Retinal pigment epithelial cell (primary cell): Measurements from ENCODE around the genes METTL9, EEF2K and CDR2.

- RRBS, result no CpG with 5 or more reads among the region's 2 CpGs
These were observed 45.2 kb downstream of the REXO5 start for GRCh38 chr16:20851322-20852067.

DNA sequence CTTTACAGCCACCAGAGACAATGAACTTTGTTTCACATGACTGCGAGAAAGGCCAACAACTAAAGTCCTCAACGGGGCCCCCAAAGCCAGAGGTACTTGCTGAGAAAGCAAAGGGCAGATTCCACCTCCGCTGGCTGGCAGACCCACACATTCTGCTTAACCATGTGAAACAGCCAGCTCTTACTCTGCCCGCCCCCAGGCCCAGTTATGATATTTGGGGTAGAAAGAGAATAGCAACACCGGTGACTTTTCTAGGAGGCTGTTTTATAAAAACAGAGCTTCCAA lies 21.4 kb downstream of the DCUN1D3 start:
- RRBS, result no CpG with 5 or more reads among the region's 5 CpGs

- RRBS, result no CpG with 5 or more reads among the region's 8 CpGs
These were observed 2.0 kb downstream of the DCUN1D3 start for GRCh38 chr16:20897977-20898750.

DNA sequence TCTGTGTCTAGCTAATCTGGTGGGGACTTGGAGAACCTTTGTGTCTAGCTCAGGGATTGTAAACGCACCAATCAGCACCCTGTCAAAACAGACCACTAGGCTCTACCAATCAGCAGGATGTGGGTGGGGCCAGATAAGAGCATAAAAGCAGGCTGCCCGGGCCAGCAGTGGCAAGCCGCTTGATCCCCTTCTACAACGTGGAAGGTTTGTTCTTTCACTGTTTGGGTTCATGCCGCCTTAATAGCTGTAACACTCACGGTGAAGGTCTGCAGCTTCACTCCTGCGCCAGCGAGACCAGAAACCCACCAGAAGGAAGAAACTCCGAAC lies 2.7 kb upstream of the DNAH3 start:
- RRBS, result no CpG with 5 or more reads among the region's 9 CpGs

- RRBS, result no CpG with 5 or more reads among the region's 16 CpGs
These were observed 90.3 kb upstream of the METTL9 start for GRCh38 chr16:21508949-21509521.

DNA sequence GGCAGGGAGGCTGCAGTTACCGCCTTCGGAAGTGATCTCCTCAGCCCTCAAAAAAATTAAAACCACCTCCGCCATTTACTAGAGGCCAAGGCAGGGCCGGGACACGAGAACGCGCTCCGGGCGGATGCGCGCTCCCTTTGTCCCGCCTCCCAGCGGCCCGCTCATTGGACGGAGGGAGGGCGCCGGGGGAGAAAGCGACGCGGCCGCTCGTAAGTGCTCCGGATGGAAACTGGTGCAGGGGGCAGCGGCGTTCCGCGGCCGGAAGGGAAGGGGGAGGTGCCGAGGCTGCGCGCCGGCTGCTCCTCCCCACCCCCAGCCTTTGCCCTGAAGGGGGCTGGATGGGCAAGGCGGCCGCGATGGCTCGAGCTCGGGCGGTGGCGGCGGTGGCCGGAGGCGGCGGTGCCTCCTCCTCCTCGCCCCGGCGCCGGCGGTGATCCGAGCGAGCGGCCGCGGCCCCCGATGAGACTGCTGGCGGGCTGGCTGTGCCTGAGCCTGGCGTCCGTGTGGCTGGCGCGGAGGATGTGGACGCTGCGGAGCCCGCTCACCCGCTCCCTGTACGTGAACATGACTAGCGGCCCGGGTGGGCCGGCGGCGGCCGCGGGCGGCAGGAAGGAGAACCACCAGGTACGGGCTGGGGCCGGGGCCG lies at the start of gene METTL9:
TSS of gene METTL9 (plus strand) at position 303 of the 646 bp plus-strand sequence.
- RRBS, result 2% methylated on average over 32 of the region's 75 CpGs

DNA sequence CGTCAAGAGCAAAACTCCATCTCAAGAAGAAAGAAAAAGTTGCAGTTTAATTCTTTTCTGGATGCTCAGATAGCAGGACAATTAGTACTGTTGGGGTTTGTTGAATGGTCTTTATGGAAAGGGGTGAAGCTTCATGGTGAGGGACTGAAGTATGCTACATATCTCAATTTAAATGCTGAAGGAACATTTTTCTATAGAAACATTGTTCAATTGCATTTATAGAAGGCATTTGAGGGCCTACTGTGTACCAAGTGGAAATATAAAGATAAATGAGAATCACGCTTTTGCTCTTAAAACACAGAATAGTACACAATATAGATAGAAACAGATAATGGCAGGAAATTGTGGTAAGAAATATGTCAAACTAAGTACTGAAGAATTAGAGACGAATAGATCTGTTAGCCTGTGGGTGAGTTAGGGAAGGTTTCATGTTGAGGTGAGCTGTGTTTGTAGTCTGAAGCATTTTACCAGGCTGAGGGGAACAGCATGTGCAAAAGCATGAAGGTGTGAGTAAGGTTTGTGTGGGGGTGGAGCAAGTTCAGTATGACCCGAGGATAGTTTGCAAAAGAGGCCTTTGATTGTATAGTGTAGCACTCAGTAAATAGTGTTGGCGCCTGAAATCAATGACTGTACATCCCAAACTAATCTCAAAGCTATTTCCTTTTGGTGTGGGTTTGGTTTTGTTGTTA lies 14.0 kb downstream of the IGSF6 start:
- RRBS, result no CpG with 5 or more reads among the region's 5 CpGs

GRCh38 chr16:22008612-22009127 lies 759 bp downstream of the MOSMO start:
- RRBS, result 2% methylated on average over 8 of the region's 28 CpGs

DNA sequence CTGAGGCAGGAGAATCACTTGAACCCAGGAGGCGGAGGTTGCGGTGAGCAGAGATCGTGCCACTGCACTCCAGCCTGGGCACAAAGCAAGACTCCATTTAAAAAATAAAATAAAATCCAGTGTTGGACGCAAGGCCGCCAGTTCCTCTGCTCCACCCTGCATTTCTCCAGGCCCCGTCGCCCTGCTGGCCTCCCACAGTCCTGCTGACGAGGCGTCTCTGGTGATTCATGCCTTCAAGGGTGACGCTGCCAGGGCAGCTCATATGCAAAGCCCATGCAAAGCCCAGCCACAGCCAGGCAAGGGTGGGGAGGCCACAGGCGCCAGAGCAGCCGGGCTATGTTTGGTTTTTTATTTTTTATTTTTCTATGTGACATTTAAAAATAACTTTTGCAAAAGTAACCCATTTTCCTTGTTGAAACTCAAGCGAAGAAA lies 6.5 kb upstream of the EEF2K start:
- RRBS, result no CpG with 5 or more reads among the region's 13 CpGs

DNA sequence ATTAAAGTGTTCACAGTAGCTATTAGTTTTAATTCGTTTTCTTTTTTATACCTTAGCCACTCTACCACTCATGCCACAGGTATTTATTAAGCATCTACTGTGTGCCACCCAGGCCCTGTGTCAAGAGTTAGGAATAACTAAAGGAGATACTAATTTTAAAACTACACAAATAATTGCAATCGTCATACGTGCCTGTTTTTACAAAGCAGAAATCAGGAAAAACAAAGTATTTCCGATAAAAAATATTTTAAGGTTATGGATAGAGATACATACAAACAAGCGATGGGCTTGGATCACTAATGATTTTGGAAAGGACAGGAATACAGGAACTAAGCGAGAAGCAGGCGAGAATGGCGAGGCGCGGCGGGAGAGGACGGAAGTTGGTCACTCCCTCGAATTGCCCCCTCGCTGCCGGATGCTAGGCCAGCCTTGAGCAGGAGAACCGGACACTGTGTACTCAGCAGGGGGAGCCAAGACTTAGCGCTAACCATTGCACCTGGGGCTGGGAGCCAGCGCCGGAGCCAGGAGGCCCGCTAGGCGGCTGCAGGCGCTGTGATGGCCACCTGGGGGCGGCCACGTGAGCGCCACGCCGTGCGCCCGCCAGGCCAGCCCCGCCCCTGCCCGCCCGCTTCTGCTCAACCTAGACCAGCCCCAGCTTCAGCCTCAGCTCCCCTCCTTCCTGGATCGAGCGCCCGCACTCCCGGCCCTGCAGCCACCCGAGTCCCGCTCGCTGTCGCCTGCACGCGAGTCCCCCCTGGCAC lies at the start of gene EEF2K:
TSS of gene EEF2K (plus strand) at position 634 of the 761 bp plus-strand sequence.
- RRBS, result under 1% methylated on average over 10 of the region's 42 CpGs

DNA sequence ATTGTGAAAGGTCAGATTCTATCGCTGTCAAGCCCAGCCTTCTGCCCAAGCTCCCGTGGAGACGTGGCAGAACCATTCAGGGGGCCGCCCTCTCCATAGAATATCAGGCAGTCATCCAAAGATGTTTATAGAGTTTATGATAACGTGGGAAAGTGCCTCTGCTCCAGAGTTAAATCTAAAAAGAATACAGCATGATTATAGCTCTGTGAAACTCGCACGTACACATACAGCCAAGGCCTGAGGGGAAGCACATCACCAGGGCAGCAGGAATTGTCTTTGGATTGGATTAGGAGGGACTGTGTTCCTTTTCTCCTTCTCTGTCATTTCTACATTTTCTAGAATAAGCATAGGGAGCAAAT lies 26.9 kb downstream of the EEF2K start:
- RRBS, result no CpG with 5 or more reads among the region's 7 CpGs

DNA sequence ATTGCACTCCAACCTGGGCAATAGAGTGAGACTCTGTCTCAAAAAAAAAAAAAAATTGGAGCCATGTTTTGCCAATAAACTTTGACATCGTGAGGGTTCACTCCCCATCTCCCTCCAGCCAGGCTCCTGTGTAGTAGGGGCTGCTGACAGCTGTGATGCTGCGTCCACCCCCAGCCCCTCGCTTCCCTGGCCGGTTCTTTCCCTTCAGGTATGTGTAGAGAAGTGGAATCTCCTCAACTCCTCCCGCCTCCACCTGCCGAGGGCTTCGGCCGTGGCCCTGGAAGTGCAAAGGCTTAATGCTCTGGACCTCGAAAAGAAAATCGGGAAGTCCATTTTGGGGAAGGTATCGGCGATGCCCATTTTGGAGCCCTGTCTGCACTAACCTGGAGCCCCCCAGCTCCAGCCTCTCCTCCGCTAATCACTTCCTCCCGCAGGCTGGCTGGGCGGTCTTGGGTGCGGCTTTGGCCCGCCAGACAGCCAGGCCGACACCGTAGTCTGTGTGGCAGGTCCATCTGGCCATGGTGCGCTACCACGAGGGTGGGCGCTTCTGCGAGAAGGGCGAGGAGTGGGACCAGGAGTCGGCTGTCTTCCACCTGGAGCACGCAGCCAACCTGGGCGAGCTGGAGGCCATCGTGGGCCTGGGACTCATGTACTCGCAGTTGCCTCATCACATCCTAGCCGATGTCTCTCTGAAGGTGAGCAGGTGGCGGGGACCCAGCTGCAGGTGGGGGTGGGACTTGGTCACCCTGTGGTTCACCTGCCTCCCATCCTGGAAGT lies 30.8 kb upstream of the POLR3E start:
- RRBS, result no CpG with 5 or more reads among the region's 31 CpGs

GRCh38 chr16:22353184-22353968 lies 21.0 kb downstream of the CDR2 start:
- RRBS, result no CpG with 5 or more reads among the region's 4 CpGs

GRCh38 chr16:22373633-22374224 lies 690 bp downstream of the CDR2 start:
- RRBS, result 1% methylated on average over 11 of the region's 49 CpGs

DNA sequence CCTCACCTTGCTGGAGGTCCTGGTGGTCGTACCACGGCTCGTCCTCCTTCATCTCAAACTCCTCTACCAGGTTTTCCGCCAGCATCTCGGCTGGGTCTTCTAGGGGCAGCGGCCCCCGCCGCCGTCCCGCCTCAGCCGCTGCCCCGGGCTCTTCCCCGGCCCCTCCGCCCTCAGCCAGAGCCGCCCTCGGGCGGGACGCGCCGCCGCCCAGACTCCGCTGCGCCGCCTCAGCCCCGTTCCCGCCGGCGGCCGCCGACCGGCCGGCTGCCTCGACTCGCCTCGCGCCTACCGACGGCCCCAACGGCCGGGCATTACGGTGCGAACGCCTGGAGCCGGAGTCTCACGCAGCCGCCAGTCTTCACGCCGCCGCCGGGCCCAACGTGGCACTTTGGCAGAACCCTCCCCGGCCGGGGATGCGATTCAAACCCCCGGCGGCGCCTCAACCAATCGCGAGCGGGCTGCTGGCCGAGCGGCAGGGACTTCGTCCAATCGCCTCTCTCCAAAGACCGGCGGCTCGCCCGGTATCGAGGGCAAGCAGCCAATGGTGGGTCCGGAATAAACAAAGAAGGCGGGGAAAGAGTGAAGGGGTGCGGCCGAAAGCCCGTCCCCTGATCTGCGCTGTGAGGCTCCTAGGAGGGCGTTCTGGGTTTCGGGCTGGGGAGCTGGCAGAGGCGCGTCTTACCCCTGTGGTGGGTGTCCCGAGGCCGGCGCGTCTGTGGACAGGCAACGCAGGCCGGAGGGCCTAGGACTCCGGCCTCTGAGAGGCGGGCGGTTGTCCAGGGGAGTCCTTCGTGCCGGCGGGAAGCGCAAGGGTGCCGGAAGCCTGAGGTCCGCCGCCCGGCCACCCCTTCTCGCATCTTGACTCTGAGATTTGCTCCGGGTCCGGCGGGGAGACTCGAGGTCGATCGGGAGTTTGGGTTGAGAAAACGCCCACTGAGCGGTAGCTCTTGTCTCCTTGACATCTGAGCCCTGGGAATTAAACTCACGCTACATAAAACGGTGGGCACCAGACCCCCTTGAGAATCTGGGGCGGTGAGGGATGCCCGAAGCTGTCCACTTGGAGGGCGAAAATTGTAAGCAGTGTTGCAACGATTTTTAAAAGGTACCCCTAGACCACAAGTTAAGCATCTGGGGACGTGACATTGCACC lies at the start of gene CDR2:
TSS of gene CDR2 (minus strand) at position 395 of the 1,149 bp plus-strand sequence.
- RRBS, result 1% methylated on average over 41 of the region's 112 CpGs

GRCh38 chr16:22694834-22695479 lies 119.0 kb upstream of the HS3ST2 start:
- RRBS, result no CpG with 5 or more reads among the region's 7 CpGs

DNA sequence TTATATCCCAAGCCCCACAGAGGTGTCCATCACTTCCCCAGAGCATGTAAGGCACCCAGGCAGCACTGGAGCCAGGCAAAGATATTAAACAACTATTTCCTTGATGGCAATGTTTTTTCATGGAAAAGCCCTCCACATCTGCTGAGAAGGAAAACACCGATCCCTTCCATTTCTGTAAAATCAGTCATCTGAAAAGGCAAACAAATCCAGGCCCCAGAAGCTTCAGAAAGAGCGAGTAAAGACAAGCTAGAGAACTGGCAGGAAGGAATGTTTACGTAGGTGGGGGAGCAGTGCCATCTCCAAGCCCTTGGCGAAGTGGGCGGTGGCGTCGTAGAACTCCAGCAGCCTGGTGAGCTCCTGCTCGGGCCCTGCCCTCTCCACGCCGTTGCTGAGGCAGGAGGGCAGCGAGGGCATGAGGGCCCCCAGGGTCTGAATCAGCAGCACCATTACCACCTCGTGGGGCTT lies 28.5 kb downstream of the COG7 start:
- RRBS, result no CpG with 5 or more reads among the region's 12 CpGs

DNA sequence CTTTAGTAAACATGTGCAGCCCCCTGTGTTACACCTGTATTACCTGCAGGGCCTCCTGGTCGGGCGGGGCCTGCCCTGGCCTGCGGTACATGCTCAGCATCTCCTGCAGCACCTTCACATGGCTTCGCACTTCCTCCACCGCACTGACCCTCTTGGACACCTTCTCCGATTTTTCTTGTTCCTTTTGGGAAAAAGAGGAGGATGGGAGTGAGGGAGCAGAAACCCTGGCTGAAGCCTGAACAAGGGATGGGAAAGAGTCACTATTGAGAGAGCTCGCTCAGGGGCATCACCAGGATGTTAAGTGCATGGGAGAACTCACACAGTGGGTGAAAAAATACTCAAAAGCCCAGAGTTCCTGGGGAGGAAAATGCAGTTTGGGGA lies 24.3 kb downstream of the GGA2 start:
- RRBS, result no CpG with 5 or more reads among the region's 7 CpGs

DNA sequence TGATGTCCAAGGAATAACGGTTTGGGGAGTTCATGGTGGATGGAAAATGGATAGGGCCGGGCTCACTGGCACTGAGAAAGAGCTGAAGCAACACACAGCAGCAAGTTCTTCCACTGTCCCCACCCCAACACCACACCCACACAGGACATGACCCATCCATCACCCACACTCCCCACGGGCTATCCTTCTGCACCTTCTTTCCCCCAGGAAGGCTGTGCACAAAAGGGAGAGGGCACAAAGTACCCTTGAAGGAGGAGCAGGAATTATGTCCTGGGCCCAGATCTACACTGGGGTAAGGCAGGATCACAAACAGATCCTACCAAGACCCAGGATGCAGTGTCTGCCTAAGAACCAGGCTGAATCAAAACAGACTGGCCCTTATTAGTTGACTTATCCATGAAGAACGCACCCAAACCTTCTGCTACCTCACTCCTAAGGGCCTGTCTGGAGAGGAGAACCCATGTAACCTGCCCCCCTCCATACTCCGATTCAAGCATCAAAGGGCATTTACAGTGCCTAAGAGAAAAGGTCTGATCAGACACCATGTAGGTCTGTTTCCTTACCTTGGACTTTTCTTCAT lies 22.2 kb downstream of the GGA2 start:
- RRBS, result no CpG with 5 or more reads among the region's 5 CpGs

- RRBS, result 52% methylated on average over 4 of the region's 11 CpGs
These were observed 1.9 kb downstream of the PRKCB start for GRCh38 chr16:23837626-23838167.